Suprapubic skin (tissue), 4 donors: ENCODE data around the gene CRNKL1.

DNA sequence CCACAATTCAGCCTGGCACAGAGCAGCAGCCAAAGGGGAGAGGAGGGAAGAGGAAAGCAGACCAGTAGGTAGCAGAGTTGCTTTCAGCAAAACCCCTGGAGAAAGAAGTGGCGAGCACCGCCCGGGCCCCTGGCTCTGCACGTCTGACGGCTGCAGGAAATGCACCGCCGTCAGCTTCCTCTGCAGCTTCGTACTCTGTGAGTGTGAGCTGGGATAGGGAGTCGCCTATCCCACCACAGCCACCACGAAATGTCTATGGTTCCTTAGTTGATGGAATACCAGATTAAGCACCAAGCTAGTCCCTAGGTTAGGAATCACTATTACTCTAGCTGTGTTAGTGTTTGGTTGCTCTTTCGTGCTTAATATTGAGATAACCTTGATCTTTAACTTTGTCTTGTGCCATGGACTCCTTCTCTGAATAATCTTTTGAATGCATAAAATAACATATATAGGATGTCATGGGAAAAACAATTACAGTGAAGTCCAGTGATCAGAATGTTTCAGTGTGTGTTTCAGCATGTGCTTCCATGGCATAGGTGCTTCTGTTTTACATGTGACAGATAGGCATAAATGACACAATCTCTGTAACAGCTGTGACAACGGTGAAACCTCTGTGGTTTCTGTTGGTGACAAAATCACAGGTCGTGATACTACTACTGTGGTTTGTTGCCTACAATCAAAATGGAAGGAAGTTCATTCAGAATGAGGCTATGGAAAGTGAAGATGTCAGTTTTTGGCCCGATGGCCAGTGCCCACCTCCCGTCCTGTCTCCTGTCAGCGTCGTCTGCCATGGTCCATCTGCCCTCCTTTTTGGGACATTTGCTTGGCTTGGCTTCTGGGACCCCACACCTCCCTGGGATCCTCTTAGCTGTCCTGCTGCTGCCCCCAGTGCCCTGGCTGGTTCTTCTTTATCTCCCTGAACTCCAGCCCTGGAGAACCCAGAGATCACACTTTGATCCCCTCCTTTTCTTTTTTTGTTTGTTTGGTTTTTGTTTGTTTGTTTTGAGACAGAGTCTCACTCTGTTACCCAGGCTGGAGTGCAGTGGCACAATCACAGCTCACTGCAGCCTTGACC is 79.6 kb upstream of the NAA20 start:
- PRO-cap = unidirectional peak, minus-strand start at position 145 of the sequence
- RAMPAGE, long total RNA, 4 experiments = no peak in any of the 4 experiments

DNA sequence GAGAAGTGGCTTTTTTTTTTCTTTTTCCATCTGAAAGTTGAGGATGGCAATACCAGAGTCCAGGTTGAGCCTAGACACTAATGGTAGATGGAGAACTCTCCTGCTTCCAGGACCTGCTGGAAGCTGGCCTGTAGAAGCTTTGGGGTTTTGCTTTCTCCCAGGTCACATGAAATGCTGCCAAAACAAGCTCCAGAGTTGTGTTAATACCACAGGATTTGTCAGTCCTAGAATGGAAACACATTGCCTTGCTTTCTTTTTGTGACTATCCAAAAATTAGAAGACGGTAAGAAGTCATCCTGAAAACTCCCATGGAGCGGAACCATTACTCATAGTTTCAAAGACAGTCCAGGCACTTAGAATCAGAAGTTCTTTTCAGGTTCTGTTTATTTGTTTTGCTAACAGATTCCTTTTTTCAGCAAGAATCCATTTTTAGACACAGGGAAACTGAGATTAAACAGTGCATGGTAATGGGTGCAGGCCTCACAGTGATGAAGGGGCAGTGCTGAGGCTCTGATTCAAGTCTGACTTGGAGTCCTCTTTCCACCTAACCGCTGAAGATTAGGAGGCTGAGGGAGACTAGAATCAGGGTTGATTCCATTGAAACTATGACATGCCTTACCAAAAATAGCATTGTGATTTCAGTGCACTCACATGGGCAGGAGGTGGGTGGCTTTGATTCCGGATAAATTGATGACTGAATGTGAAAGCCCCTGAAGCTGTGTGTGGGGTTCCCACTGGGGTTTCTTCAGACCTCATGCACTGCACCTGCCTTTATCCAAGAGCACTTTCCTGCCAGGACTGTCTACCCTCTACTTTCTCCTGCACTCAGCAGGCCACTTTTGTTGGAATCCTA is 72.3 kb upstream of the NAA20 start:
- PRO-cap = no peak
- RAMPAGE, long total RNA, 4 experiments = no peak in any of the 4 experiments

- PRO-cap = bidirectional peak, plus-strand start at chr20:19974790, minus-strand start at chr20:19974755; bidirectional peak, plus-strand start at chr20:19975325, minus-strand start at chr20:19975078
- RAMPAGE, long total RNA, 4 experiments = no peak in any of the 4 experiments
These were observed 42.3 kb upstream of the NAA20 start for GRCh38 chr20:19974614-19975425.

- PRO-cap = no peak
- RAMPAGE, long total RNA, 4 experiments = no peak in any of the 4 experiments
These were observed 41.5 kb upstream of the NAA20 start for GRCh38 chr20:19975426-19976315.

GRCh38 chr20:19992932-19993849 is 24.0 kb upstream of the NAA20 start:
- PRO-cap = no peak
- RAMPAGE, long total RNA, 4 experiments = no peak in any of the 4 experiments

- PRO-cap = no peak
- RAMPAGE, long total RNA, 4 experiments = no peak in any of the 4 experiments
These were observed 7.3 kb upstream of the NAA20 start for GRCh38 chr20:20009763-20010341.

DNA sequence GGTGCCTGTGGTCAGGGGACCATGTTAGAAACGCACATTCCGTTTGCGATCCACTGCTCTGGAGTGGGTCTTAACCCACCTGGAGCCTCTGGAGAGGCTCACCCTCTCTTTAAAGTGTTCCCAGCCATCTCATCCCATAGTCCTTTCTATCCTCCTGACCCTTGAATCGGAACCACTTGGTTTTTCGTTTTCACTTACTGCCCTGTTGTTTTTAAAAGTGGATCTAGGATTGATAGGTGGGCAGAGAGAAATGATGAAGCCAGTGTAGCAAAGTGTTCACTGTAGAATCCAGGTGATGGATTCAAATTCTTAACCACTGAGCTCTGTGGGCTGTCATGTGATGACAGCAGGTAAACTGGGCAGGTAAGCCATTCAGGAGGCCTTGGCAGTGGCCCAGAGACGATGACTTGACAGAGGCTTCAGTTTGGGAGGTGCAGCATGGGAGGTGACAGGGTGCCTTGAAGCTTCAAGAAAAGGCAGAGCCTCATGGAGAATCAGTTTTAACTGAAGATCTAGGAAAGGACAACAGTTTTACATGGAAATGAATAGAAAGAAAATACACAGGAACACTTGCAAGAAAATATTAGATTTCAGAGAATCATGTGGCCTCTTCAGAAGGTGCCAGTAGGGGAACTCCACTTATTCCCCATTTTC is 1.9 kb downstream of the NAA20 start:
- PRO-cap = no peak
- RAMPAGE, long total RNA, 4 experiments = no peak in any of the 4 experiments

DNA sequence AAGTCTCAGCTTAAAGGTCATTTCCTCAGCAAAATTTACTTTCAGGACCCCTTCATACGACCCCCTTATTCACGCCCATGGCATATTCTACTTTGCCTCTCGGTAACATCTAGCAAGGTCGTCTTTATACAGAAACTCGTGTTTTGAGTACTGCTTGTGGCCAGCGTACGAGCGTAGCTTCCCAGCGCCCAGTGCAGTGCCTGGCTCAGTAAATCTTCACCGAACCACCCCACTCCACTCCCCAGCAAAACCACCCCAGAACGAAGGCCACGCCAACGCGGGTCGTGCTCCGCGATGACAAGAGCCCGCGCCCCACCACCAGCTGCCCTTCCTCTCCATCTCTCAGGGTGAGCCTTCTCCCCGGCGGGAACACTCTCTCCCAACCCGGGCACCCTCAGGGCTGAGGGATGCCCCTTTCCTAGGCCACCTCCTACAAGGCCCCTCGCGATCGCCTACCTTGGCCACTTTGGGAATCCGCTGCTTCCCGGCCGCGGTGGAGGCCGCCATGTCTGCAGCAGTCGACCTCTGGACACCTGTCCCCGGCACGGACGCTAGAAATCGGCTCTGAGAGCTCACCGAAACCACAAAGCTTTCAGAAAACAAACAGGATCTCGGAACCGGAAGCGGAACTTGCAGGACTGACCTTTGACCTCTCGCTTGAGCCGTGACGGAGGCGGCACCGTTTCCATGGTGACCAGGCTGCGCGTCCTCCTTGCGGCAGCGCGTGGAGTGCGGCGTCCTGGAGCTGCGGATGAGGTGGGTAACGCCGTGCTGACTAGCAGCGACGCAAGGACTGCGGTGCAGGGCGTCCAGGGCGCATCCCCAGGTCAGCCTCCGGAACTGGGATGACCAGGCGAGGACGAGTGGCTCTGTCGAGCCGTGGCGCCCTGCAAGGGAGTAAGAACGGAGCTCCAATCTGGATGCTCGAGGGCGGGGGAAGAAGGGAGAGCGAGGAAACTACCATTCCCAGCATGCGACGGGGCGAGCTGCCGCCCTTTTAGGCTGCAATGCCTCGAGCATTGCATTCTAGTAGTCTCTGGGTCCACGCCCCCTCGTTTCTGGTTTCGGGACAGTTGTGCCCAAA is at the start of gene CRNKL1:
Gene CRNKL1 (minus strand): TSS at position 631 of the 1,084 bp plus-strand sequence.
- PRO-cap = bidirectional peak, plus-strand start at position 737 of the sequence, minus-strand start at position 632 of the sequence
- RAMPAGE, long total RNA, 4 experiments = start-site peak on the plus strand in 1 of 4 experiments, centred at position 680 of the sequence, 5 reads per replicate; start-site peak on the minus strand in 4 of 4 experiments, centred at positions 573 to 612 of the sequence, 210 to 532 reads per replicate

DNA sequence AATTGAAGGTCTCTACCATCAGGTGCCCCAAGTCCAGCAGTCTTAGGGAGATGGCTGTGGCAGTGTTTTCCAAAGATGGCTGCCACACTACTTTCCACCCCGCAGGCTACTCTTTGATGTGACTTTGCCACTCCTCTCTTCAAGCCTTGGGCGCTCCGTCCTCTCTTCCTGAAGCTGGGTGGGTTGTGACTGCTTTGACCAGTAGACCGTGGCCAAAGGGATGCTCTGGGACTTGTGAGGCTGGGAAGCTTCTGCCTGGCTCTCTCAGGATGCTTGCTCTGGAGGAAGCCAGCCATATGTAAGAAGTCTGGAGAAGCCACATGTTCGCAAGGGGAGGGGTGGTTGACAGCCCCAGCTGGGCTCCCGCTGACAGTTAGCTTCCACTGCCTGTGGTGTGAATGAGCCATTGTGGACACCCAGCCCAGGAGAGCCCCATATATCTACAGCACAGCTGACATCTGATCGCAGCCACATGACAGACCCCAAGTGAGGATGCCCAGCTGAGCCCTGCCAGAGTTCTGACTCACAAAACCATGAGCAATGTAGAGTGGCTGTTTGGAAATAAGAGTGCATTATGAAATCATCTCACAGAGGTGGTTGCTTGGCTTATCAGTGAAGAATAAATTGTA is 23.8 kb downstream of the CFAP61 start:
- PRO-cap = no peak
- RAMPAGE, long total RNA, 4 experiments = no peak in any of the 4 experiments

- PRO-cap = no peak
- RAMPAGE, long total RNA, 4 experiments = no peak in any of the 4 experiments
These were observed 151.8 kb upstream of the INSM1 start for GRCh38 chr20:20215903-20216703.

DNA sequence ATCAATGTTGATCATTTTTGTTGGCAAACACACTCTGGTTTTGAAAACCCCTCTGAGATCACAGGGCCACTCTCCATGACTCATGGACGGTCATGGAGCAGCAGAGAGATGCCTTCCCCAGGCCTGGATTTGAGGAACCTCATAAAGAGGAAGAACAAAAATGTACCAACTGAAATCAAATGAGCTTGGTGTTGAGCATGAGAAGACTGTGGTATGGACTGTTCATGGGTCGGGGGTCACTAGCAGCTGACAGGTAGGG is 112.8 kb upstream of the INSM1 start:
- PRO-cap = no peak
- RAMPAGE, long total RNA, 4 experiments = no peak in any of the 4 experiments

GRCh38 chr20:20363764-20364779 is 3.8 kb upstream of the INSM1 start:
- PRO-cap = no peak
- RAMPAGE, long total RNA, 4 experiments = no peak in any of the 4 experiments

GRCh38 chr20:20369292-20369948 is 1.5 kb downstream of the INSM1 start:
- PRO-cap = no peak
- RAMPAGE, long total RNA, 4 experiments = no peak in any of the 4 experiments

DNA sequence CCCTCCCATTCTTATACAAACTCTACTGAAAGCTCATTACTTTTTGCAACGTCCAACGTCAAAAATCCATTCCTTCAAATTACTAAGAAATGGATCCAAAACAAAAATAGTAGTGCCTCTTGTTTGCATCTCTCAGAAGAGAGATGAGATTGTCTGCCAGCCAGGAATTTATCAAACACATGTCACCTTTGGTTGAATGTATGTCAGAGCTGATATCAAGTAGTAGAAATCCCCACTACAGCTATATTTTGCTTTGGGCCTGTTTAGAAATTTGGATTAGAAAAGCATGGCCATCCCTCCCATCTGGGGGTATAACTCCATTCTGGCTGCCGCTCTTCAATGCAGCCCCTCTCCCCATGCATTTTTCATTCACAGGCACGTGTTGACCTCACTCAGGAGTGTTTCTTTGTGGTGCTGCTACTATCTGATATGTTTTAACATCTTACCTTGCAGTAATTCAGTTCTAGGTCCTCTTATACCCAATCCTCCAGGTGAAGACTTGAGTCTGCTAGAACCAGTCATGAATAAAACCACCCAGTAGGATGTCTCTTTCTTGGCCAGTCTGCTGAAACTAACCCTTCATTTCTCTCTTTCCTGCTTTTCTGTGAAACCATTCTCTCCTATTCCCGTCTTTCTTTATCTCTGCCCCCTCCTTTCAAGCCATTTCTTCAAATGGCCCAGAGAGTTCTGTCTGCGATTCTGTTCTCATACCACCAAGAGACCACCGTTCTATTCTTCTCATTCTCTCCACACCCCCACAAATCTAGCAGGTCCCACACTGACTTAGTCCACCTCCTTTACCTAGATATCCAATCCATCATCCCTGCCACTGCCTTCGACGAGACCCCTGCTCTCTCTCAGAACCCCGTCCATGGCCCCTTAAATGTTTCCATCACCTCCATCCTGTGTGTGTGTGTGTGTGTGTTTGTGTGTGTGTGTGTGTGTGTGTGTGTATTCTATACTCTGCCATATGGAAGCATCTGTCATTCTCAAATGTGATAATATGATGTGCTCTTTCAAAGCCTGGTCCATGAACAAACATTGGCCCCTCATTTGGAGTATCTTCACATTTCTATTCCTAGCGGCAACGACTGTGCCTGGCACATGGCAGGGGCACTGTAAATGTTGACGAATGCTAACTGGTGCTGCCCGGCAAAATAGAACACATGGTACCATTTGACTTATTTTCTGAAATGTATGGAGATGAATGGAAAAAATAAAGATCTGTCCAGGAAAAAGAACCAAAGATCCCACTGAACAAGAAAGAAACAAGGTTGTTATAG is 100.6 kb downstream of the INSM1 start:
- PRO-cap = no peak
- RAMPAGE, long total RNA, 4 experiments = start-site peak on the minus strand in 1 of 4 experiments, centred at position 964 of the sequence, 97 reads per replicate

DNA sequence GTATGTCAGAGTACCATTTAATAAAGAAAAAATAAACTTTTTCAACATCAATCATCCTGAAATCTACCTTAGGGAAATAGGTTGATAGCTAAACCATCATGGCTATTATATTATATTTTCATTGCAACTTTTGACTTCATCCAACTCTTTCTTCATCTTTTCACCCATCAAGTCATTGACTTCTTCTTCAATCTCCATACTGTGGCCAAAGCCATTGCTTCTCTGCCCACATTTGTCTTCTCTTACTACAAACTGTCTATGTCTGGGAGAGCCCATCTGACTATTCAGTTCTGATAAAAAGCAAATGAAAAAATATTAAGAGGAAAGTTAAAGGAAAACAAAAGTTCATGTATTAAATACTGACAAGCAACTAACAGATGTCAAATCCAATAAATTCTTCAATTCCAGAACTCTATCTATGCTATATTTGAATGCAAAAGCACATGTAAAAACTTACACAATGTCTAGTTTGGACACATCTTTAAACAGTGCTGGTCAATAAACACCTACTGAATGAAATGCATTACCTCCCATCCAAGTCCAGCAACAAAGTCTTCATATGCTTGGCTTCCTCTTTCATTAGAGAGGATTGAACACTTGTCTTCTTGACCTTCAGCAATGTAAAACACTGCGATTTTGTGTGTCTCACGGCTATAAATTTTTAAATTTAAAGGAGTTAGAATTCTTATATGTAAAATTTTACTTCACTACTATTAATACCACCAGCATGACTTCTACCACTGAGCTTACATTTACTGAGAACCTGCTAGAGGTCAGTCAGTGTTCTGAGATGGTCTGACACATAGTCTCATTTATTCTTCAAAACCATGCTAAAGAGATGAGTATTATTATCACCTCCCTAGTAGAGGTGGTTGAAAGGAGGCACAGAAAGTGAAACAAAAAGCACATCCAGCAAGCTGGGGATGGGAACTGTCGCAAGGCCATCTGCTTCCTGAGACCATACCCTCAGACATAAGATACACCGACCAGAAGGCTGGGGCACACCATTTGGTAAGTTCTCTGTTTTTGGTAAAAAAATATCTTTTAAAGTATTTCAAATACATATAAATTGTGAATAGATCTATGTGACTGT is 137.3 kb downstream of the INSM1 start:
- PRO-cap = no peak
- RAMPAGE, long total RNA, 4 experiments = start-site peak on the minus strand in 1 of 4 experiments, centred at position 590 of the sequence, 13 reads per replicate

DNA sequence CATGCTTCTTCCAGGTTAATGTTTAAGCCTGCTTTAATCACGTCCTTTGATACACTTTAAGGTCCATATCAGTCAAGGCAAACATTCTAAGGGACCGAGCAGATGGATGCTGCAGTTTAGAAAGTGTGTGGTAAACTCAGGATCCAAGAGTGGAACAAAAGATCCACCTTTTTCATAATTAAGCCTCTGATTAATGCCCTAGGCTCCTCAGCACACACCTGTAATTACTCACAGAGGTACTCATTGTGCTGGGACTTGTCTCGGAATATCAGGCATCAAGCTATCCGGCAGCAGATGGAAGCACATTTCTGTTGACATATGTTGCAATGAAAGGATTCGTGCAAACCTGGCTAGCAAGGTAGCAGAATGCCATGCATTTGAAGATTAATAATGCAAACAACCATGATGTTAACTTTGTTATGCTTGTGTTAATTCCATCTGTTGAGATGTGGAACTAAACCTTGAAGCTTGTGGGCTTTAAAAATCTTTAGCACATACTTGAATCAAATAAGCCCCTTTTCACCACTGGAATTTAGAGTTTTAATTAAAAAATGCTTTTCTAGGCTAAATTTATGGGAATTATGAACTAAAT is 163.8 kb downstream of the RALGAPA2 start:
- PRO-cap = no peak
- RAMPAGE, long total RNA, 4 experiments = no peak in any of the 4 experiments

DNA sequence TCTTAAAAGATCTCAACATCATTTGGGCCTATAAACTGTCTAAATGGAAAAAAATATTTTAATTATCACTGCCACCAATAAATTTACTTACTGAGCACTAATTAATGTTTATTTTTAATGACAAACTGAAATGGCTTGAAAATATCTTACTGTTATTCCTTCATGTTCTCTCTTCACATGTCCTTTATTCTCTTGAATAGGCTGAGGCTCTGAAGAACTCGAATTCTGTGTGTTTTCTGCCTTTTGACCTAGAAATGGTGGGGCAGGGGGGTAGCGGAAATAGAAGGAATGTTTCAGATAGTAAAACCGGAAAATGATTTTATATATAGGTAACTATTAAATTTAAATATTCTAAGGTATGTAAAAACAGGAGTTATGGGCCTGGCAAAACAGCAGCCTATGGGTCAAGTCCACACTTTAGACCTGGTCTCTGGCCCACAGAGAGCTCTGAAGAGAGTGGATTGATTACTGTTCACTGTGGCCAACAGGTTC is 123.3 kb downstream of the RALGAPA2 start:
- PRO-cap = no peak
- RAMPAGE, long total RNA, 4 experiments = start-site peak on the minus strand in 1 of 4 experiments, centred at position 198 of the sequence, 15 reads per replicate

- PRO-cap = no peak
- RAMPAGE, long total RNA, 4 experiments = no peak in any of the 4 experiments
These were observed 21.7 kb downstream of the RALGAPA2 start for GRCh38 chr20:20690750-20691070.

DNA sequence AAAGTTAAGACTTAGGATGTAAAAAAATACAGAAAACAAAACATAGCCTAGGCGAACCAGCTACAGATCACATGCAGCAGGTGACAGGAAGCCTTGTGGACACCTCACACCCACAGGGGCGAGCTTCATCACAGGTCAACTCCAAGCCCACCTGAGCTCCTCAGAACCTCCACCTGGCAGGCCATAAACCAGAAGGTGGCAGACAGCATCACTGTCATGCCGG is 1.1 kb downstream of the RALGAPA2 start:
- PRO-cap = no peak
- RAMPAGE, long total RNA, 4 experiments = no peak in any of the 4 experiments

DNA sequence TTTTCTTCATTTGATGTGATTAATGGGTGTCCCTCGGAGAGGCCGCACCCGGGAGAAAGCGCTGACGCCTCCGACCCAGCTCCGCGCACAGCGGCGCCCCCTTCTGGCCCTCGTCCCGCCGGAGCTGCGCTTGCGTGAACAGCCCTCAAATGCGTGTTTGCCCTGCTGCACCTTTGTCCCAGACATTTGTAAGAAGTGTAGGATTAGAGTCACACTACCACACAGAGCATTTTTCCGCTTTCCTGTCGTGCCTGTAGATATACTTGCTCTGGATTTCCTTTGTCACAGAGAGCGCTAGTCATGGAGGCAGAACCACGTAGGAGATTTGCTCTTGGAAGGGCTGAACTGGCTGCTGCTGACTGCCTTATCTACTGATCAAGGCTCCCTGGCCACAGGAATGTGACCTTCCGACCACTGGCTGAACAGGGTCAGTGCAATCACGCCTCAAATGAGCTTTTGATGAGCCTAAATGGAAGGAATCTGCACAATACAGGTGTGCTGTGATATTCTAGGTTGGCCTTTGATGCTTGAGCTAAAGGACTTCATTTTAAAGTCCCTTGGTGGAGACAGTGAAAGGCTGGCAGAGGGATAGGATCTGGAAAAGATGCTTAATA is 62.4 kb downstream of the PAX1 start:
- PRO-cap = no peak
- RAMPAGE, long total RNA, 4 experiments = no peak in any of the 4 experiments